Skeletal muscle satellite cell (primary cell): ENCODE data around the gene NEK4.

DNA sequence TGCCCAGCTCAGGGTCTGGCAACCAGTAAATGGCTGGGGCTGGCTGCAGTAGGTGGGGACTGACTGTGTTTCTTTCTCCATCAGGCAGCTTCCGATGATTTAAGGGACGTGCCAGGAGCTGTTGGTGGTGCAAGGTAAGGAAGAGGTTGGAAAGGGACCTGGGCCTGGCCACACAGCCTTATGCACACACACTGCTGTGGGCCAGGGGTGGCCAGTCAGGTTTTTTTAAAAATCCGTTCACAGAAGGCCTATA is 9.5 kb upstream of the STAB1 start:
- CAGE, long polyA plus RNA: no peak

DNA sequence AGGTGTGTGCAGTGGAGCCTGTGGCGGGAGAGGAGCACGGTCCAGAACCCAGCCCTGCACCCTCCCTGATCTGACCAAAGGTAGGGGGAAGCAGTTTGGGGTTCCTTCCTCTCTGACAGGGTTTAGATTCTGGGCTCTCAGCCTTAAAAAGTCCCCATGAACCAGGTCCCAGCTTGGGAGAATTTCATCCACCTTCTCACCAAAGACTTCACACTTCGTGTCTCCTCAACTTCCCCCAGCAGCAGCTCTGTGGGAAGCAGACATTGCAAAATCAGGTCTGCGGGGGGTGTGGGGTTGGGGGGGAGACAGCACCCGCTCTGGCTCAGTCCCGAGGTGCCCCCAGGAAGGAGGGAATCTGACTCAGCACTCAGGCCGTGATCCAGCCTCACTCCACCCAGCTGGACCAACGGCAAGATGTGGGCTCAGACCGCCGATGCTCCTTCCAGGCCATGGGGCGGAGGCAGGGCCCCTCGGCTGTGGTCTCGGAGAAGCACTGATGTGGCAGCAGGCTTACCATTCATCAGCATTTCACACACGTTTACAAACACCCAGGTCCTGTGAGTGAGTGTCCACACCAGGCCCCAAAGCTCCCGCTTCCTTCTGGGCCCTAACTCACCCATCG is 3.0 kb downstream of the STAB1 start:
- CAGE, long polyA plus RNA: no peak

DNA sequence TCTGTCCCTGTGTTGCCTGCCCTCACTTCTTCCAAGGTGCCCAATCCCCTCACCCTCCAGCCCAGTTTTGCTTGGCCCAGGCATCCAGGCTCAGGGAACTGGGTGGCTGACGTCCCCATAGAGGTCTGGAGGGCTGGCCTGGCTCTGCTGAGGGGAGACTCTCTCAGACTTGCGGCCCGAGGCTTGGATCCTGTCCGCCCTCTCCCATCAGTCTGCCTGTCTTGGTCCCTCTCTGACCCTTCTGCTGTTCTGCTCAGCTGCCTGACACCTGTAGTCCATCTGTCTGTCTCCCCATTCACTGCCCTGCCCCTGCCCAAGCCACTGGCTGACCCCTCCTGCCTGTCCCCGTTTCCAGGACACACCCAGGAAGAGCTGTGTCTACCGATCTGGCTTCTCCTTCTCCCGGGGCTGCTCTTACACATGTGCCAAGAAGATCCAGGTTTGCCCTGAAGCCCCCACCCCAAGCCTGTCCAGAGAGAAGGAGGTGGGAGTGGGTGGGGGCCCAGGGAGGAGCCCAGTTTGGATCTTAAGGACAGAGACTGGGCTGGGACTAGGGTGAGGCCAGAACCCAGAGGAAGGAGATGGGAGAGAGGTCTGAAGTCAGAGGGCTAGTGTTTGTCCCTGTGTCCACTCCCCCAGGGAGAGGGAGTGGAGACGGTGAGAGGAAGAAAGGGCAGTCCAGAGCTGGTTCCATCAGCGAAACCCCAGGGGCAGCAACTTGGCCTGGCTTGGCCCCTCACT is 18.4 kb downstream of the NT5DC2 start:
- CAGE, long polyA plus RNA: no peak

DNA sequence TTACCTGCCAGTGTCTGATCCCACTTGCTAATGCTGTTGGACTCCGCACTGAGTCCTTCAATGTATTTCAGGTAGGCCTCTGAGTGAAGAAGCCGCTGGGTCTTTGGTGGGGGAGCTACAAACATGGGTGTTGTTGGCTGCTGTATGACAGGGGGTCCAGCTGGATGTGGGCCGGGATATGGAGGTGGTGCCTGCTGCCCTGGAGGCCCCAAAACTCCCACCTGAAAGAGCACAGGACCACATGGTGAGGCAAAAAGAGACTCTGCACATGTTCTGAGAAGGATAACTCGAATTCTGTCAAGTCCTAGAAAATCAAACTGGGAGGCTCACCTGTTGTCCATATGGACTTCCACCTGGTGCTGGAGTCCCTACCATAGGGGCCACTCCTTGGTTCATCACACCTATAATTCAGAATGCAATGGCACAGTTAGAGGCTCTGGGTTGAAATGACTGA is 14.0 kb downstream of the UQCC5 start:
- CAGE, long polyA plus RNA: no peak

GRCh38 chr3:52609180-52610117 is 73.0 kb downstream of the UQCC5 start:
- CAGE, long polyA plus RNA: no peak

DNA sequence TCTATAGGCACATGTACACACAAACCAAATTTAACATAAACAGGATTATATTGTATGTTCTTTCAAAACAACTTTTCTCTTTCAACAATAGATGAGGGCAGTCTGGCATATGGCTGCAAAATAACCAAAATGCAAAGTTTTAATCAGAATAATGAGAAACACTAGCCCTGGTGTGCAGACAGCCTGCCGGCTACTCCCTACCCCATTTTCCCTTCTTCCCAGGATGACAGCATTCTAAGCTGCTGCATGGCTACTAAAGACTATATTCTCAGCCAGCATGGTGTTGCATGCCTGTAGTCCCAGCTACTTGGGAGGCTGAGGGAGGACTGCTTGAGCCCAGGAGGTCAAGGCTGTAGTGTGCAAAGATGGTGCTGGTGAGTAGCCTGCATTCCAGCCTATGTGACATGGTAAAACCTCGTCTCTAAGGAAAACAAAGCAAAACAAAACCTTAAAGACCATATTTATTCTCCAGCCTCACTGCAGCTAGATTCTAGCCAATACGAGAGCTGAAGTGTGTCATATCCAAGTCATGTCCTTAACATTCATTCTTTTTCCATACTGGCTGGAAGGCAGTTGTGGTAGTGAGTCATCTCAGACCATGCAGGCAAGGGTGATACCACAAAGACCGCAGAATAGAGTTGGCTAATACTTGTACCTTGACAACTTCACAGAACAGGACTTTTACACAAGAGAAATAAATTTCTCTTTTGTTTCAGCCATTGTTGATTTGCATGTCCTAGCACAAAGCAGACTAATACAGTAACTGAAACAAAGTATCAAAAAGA is 15.2 kb upstream of the GNL3 start:
- CAGE, long polyA plus RNA: no peak

- CAGE, long polyA plus RNA: no peak
Observed at GRCh38 chr3:52681592-52682579, 3.9 kb upstream of the GNL3 start.

- CAGE, long polyA plus RNA: no peak
Observed at GRCh38 chr3:52688745-52689183, 2.9 kb downstream of the GNL3 start.

- CAGE, long polyA plus RNA: no peak
Observed at GRCh38 chr3:52770456-52771757, at the start of gene NEK4. Gene NEK4, minus strand, starts transcription at chr3:52770940.

DNA sequence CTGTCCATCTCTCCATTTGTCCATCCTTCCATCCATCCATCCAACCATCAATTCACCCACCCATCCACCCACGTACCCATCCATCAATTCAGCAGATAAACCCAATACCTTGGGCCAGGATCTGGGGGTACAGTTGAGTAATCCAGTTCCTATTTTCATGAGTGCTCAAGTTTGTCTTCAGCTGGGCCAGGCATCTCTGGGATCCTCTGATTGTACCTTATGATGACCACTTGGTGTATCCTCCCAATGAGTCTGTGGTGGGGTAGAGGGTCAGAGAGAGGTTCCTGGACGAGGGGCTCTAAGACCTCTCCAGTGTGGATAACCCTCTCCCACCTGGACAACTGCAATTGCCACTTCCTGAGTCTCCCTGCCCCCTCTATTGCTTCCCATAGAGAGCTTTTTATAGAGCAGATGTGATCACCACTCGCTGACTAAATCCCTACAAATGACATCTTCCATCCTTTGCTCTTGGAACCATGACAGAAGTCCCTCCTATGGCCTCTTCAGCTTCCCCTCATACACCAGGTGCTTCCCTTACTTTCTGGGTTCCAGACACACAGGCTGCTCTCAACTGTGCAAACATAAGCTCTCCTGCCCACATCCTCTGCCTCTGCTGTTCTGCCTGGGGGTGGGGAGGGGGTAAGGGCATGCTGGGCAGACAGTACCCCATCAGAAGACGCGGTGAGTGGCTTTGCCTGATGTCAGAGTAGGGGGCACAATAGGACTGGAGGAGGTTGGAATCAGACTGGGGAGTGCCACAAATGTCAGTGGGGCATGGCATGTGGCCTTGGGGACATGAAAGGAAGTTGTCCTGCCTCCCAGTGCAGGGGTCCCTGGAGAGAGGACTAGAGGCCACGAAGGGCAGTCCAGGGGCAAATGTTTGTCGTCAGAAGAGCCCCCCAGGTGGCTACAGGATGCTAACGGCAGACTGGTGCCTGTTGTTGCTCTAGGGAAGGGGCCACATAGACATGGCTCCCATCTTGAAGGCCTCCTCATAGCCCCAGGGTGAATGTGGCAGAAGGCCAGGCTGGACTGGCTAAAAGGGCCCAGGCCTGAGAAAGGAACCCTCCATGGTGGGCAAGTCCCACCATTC is 15.2 kb downstream of the ITIH3 start:
- CAGE, long polyA plus RNA: no peak

DNA sequence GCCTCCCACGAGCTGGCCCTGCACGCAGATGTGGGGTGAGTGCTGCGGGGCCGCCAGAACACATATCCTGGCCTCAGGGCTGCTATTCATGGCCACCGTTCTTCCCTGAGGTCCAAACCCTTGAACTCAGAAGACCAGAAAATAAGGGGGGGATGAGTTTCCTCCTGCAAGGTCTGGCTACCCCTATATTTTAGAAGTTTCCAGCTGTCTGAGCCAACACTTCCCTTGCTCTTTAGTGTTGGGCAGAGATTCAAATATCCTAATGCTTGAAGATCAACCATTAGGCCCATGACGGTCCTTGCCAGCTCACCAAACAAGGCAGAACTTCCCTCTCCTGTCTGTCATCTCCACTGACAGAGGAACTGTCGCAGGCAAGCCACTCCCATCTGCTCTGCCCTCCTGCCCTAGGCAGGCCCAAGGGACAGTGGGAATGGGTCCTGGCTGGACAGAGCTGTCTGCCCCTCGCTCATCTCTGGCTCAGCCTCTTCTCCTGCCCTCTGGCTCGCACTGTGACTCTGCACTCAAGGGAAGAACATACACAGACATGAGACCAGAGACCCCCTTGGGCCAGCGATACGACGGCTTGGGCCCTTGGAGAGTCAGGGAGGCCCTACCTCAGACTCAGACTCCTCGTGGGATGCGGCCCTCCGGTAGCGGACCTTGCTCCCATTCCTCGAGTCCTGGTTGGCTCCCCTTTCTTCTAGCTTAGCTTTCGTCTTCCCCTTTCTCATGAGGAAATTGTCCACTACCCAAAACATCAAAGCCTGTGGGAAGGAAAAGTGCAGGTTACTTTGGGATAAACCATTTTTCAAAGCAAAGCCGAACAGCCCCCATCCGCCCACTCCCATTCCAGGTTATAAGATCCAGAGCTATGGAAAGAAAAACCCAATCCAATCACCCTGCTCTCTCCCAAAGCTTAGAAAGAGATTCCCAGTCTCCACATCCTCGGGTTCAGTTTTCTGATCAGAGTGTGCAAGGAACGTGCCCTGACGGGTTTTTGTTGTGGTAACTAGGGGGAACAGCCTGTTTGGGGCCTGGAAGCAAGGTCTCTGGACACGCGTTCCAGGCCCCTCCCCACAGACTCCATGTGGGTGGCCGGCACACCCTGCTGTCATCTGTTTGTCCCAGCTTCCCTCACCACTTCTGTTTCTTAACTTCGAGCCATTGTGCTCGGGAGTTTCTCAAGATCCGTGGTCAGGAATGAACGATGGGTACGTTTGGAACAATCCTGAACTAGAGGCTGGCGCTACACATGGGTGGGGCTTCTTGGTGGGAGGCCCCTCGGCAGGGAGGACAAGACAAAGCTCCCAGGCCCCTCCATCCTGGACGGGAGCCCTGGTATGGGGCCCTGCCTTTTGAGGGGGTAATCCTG is 7.9 kb upstream of the MUSTN1 start:
- CAGE, long polyA plus RNA: no peak

DNA sequence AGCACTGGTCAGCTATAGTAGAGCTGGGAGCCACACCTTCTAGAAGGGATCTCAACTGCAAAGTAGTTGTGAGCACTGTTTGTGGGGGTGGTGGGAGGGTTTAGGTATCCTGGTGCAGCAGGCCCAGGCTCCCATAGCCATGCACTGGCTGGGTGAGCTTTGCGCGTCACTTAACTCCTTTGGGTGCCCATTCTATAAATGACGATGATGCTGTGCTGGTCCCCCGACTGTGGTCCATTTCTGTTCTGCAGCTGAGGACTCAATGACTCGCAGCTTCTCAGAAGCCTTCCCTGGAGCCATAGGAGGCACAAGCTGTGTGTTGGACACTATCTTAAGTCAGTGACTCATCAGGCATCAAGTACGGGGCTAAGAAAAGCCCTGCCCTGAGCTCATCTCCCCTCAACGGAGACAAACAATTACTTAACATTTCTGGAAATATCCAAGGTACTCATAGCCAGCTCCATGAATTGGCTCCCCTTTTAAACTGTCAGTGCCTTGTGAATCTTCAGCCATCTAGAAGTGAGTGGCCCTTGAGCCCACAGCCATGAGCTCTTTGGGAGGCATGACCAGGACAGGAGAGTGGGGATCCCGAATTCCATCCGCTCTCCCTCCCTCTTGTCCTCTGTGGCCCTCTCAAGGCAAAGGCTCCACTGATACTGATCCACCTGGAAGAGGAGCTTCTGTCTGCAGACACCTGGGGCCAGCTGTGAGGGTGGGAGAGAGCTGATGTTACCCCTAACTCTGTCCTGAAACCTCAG is 13.9 kb upstream of the MUSTN1 start:
- CAGE, long polyA plus RNA: no peak

DNA sequence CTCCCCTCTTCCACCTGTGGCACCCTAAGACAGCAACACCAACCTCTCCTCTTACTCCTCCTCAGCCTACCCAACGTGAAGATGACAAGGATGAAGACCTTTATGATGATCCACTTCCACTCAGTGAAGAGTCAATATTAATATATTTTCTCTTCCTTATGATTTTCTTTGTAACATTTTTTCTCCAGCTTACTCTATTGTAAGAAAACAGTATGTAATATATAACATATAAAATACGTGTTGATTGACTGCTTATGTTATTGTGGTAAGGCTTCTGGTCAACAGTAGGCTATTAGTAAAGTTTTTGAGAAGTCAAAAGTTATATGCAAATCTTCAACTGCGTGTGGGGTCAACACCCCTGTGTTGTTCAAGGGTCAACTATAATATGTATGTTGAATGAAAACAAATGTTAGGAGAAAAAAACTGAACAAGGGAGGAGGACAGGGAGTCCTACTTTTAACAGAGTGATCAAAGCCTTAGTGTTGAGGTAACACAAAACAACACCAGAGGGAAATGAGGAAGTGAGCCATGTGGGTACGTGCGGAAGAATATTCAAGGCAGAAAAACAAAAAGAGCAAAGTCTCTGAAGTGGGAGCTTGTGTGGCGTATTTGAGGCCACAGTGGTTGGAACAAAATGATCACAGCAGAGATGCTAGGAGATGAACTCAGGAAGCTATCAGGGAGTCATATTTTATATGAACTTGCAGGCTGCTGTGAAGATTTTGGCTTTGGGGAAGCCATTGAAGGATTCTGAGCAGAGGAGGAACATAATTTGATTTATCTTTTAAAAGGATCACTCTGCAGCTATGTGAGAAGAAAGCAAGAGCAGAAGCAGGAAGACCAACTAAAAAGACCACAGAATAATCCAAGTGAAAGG is 62.5 kb downstream of the SFMBT1 start:
- CAGE, long polyA plus RNA: no peak

DNA sequence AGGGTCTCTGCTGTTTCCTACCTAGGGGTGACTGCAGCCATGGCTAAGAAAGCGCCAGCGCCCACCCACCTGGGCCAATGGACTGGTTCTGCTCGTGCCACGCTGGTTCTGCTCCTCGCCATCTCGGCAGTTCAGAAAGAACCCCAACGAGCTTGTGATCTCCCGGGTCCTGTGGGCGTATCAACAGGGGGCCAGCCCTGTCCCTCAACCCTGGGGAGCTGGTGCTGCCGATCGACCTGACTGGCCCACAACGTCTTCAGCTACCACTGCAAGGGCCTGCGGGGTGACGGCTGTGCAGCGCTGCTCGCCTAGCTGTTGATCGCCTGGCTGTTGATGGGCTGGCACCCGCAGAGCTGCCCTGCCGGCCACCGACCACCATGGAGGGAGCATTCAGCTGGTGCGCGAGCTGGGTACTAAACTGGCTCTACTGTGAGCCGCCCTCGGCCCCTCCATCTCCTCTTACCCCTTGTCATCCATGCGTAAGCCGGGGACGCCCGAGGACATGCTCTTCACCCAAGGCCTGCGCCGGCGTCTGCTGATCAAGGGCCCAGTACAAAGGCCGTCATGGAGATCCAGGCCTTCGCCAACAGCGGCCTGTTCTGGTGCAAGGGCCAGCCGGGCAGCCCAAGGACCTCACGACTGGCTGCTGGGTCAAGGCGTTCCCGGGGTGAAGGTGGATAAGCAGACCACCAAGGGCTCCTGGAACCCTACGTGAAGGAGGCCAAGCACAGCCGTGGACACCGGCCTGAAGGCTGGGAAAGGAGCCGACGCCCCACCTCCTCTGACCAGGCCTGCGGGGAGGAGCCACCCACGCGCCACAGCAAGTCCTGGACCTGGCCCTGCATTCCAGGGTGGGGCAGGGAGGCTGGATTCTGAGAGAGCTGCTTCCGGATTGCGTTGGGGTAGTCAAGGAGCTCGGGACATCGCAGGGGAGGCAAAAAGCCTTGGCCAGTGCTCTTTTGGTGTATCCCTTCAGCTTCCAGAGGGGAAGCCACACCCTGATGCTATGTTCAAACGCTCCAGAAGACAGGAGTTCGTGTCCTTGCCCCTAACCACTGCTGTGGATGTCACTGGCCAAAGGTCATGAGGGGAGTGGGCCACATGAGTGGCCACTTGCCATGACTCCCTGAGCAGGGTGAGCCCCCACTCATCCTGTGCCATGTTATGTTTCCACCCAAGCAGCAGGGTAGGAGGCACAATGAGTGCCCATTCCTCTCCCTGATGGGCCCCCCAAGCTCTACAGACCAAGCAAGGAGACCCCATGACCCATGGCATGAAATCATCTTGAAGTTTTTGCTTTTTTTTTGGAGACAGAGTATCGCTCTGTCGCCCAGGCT is 46.8 kb downstream of the SFMBT1 start:
- CAGE, long polyA plus RNA: no peak

- CAGE, long polyA plus RNA: no peak
Observed at GRCh38 chr3:53072574-53073779, 27.1 kb upstream of the SFMBT1 start.

- CAGE, long polyA plus RNA: no peak
Observed at GRCh38 chr3:53110099-53110659, 20.1 kb downstream of the RFT1 start.

- CAGE, long polyA plus RNA: no peak
Observed at GRCh38 chr3:53180299-53181130, 19.5 kb downstream of the PRKCD start.

DNA sequence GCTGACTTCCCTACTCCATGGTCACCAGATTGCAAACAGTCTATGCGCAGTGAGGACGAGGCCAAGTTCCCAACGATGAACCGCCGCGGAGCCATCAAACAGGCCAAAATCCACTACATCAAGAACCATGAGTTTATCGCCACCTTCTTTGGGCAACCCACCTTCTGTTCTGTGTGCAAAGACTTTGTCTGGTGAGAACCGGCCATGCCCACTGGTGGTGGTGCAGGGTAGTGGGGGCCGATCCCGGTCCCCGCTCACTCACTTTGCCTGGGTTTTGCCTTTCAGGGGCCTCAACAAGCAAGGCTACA is 20.4 kb downstream of the PRKCD start:
- CAGE, long polyA plus RNA: no peak

DNA sequence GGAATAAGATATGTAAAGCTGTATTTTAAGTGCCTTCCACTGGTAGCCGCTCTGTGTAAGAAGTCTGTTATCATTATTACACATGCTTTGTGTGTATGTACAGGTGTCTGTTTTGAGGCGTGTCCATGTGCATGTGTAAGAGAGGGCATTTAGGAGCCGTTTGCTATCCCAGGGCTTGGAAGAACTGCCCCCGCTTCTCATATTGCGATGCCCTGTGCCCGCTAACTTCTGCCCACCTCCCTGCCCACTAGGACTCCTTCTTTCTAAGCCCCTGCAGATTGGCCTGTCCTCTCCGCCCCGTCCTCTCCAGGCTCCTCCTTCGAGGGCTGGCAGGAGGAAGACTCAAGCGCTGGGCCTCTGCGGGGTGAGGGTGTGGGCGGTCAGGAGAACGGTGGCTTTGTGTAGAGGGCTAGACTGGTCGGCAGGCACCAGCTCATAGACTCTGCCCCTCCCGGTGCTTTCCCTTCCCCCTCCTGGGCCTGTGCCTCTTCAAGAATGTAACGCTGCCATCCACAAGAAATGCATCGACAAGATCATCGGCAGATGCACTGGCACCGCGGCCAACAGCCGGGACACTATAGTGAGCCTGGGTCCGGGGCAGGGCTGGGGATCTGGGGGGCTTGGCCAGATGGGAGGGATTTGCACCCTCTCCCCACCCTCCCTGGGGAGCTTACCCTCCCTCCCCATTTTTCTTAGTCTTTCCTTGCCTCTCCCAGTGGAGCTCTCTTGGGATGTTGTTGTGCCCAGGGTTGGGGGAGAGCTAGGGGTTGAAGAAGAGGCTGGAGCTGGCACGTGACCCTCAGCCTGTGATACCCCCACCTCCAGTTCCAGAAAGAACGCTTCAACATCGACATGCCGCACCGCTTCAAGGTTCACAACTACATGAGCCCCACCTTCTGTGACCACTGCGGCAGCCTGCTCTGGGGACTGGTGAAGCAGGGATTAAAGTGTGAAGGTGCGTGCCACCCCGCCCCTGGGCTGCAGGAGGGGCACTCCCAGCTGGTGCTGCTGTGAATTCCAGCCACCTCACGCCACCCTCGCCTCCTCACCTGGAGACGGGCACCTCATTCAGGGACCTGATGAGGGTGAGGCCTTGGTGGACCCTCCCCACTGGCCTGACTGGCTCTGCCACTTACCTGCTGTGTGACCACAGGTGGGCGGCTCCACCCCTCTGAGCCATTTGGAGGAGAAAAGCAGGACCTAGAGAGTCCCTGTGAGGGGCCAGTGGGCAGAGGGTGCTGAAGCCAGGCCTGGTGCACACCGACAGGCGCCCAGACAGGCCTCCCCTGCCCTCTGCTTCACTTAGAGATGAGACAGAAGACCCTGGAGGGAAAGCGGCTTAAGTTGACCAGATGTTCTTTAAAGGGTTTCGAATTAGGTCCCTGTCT is 22.1 kb downstream of the PRKCD start:
- CAGE, long polyA plus RNA: no peak

DNA sequence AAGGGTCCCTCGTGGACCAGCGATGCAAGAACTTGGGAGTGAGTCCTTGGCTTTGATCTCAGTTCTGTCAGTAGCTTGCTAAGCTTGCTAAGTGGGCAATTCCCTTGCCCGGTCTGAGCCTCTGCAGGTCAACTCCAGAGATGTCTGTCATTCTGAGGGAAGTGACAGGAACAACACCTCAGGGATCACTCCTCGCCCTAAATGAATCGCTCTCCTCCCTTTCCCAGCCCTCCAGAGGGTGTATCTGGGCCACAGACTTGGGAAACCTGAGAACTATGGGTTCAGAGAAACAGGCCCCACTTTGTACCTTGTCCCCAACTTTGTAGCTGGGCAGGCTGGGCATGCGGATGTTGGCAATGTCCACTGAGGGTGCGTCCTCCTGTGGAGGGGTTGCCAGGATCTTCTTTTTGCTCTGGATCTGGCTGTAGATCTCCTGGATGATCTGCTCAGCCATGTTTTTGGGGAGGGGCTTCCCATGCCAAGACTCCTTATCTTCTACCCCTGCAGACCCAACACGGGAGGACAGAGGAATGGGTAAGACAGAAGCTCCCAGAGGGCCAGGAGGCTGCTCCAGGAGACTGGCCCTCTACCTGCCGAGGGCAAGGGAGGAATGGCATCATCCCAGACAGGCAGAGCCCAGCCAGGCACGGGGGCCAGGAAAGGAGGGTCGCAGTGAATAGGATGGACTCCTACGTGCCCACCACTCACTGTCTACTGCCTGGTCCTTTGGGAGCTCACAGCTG is 24.6 kb downstream of the TKT start:
- CAGE, long polyA plus RNA: no peak